Osteoblast (primary cell): Measurements from ENCODE around the genes DMRTC2, CIC and ETHE1.

GRCh38 chr19:41774131-41775060, 19.1 kb downstream of the CEACAM6 start:
- CAGE, long polyA plus RNA = no peak
- RRBS = no CpG with 5 or more reads among the region's 7 CpGs

DNA sequence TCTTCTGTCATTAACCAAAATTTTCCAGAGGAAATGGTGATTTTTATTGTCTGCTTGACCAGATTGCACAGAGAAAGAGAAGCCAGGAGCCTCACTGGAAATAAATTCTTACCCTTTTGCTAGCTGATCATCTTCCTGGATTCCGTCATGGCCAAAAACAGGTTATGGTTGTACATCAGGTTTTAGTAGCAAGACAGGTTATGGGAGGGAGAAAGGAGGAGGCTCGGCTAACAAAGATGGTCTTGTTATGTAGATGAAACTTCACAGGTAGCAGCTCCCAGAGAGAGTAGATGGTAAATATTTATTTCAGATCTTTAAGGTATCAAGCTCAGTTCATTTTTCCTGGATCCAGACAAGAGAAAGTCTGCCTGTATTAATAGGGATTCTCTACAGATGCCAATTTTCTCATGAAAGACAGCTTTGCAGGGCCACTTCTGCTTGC, 19.7 kb upstream of the CEACAM3 start:
- CAGE, long polyA plus RNA = no peak
- RRBS = no CpG with 5 or more reads among the region's 2 CpGs

GRCh38 chr19:41785575-41785986, 10.8 kb upstream of the CEACAM3 start:
- CAGE, long polyA plus RNA = no peak
- RRBS = no CpG with 5 or more reads among the region's 11 CpGs

DNA sequence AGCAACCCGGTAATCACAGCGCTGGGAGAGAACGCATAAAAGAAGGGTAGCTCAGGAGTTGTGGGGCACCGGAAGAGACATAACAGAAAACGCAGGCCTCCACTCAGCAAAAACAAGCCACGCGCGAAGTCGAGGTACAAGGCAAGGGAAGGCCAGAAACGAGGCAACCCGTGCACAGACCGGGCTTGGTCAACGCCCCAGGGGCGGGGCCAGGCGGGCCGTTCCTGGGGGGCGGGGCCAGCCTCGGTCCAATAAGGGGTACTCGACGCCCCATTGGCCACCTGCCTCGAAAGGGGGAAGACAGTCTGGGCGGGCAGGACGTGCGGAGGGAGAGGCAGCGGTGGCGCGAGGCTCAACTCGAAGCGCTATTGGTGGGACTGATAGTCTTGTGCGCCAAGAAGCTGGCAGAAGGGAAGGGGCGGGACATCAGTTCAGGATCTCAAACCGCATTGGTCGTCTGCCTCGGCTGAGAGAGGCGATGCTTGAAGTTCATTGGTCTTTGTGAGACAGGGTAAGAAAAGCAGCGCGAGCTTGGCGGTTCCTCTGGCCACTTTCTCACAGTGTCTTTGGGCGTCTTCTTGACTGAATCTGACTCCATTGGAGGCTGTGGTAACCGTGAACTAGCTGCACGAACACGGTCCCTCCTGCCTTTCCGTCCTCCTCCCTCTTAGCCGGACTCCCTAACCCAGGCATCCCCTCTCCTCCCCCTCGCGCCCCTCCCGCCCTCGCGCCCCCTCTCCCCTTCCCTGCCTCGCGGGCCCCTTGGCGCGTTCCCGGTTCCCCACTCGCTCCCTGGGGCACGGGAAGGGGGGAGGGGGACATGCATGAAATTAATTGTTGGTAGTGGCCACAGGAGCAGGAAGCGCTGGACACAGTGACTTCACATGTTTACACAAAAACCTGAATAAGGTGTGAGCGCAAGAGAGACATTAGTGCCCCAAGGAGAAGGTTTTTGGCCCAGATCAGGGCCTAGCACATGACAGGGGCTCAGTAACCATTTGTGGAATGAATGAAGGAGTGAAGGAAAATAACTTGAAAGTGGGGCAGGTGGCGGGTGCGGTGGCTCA, at the start of gene DMRTC2:
Gene DMRTC2, plus strand, starts transcription at position 550 of the 1,067 bp plus-strand sequence.
- CAGE, long polyA plus RNA = no peak
- RRBS = 86% methylated on average over 11 of the region's 60 CpGs

- CAGE, long polyA plus RNA = no peak
- RRBS = 67% methylated on average over 5 of the region's 36 CpGs
Measured at GRCh38 chr19:41892062-41892907, 9.3 kb downstream of the ARHGEF1 start.

- CAGE, long polyA plus RNA = no peak
- RRBS = no CpG with 5 or more reads among the region's 9 CpGs
Measured at GRCh38 chr19:41900131-41900772, 17.3 kb downstream of the ARHGEF1 start.

DNA sequence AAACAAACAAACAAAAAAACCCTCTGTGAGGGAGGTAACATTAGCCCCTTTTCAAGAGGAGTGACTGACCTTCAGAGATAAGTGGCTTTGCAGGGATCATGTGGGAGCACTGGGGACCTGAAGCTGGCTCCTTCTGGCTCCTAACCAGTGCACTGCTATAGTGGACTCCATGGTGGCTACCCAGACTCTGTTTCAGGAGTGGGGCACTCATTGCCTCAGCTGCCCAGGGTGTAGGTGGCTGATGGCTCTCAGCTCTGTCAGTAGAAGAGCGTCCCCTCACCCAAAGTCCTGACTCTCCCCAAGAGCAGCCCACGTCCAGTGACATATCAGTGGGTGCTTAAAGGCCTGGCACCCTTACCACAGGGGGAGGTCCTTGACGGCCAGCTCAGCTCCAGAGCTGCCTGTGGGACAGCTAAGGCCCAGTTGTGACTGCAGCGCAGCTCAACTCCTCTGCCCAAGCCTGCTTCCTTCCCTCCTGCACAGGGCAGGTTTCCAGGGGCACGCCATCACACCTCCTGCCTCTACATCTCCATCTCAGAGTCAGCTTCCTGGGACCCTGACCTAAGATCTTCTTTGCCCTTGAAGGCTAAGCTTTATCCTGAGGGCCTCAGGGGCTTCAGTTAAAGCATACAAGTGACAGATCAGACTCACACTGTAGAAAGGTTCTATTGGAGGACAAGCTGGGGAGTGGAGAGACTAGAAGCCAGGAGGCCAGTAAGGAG, 32.4 kb downstream of the GRIK5 start:
- CAGE, long polyA plus RNA = no peak
- RRBS = no CpG with 5 or more reads among the region's 5 CpGs

DNA sequence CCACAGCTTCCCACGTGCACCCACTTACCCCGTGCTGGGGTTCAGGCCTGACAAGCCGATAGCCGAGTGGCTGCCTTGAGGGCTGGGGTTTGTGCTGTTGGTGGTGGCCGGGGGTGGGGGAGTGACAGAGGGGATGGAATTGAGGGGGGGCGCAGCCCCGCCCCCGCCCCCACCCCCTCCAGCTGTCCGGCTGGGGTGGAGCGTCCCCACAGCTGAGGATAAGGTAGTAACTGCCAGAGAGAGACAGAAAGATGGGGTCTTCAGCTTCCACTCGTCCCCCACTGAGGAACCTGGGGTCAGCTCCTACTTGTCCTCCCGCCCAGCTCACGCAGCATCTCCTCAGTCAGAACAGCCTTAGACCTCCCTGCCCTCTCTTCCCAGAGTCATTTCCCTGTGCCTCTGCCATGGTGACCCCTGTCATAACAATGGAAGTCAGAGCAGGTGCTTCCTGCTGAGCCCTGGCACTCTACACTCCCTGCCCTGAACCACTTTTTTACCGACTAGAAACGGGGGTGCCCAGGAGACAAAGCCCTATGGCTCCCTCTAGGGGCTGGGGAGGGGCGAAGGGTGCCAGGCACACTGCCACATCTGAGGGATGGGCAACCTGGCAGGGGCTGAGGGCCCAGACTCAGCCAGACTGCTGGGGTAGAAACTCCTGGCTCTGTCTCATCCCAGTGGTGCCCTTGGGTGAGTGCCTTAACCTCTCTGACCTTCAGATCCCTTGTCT, 16.2 kb downstream of the ZNF574 start:
- CAGE, long polyA plus RNA = no peak
- RRBS = 33% methylated on average over 1 of the region's 16 CpGs

GRCh38 chr19:42207655-42208473, 9.6 kb downstream of the DEDD2 start:
- CAGE, long polyA plus RNA = no peak
- RRBS = no CpG with 5 or more reads among the region's 11 CpGs

DNA sequence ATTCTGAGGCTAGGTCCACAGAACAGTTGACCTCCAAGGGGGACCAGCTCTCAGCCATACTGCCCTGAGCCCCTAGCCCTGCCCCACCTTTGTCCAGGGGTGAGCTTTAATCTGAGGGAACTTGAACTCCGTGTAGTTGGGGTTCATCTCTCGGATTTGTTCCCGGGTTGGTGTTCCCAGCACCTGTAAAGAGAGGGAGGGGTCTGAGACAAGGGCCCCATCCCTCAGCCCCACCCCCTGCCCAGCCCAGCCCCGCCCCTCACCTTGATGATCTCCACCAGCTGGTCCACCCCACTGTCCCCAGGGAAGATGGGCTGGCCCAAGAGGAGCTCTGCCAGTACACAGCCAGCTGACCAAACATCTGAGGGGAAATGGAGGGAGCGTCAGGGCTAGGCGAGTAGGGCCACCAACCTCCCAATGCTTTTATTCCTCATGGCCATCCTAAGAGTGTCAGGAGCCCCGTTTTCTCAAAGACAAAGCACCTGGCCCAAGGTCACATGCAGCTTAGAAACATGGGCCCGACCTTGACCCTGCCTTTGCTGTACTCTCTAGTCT, 9.3 kb downstream of the GSK3A start:
- CAGE, long polyA plus RNA = no peak
- RRBS = no CpG with 5 or more reads among the region's 8 CpGs

- CAGE, long polyA plus RNA = no peak
- RRBS = 5% methylated on average over 3 of the region's 16 CpGs
Measured at GRCh38 chr19:42250753-42251428, 4.0 kb downstream of the ERF start.

DNA sequence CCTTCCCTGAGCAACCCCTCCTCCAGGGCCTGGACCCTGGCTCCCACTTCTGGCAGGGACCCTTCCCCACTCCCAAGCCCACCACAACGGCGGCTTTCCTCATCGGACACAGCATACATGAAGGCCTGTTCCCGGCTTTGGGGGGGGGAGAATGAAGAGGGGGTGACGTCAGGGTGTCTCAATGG, 2.4 kb downstream of the ERF start:
- CAGE, long polyA plus RNA = no peak
- RRBS = no CpG with 5 or more reads among the region's 5 CpGs

GRCh38 chr19:42268393-42269372, at the start of gene CIC:
TSS of gene CIC (plus strand) at chr19:42269252.
- CAGE, long polyA plus RNA = no peak
- RRBS = 1% methylated on average over 34 of the region's 72 CpGs

- CAGE, long polyA plus RNA = no peak
- RRBS = 23% methylated on average over 3 of the region's 10 CpGs
Measured at GRCh38 chr19:42281704-42282395, 12.8 kb downstream of the CIC start.

GRCh38 chr19:42326016-42326643, 695 bp downstream of the MEGF8 start:
- CAGE, long polyA plus RNA = no peak
- RRBS = 2% methylated on average over 4 of the region's 31 CpGs

DNA sequence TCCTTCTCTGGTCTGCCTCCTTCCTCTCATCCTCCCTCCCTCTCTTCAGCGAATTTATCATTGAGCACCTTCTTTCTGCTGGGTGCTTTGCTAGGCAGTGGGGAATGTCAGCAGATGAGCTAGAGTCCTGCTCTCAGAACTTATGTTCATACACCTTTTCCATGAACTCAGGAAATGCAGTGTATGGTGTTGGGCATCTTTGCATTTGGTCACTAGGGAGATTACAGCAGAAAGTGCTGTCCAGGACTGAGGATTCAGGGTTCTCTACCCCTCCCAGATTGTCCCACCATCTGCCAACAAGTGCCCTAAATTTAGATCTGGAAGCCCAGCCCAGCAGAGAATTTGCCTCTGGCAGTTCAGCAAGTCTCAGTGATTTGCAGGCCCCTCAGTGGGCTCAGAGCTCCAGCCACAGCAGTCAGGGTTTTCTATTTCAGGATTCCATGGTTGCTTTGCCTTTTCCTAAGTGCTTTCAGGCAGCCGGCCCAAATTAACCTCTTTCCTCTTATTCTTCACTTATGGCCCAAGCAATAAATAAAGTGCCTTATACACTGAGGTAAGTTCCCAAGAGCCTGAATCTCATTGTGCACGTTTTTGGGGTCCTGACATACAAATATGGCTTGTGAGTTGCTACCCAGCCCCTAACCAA, 23.4 kb downstream of the CNFN start:
- CAGE, long polyA plus RNA = no peak
- RRBS = 64% methylated on average over 1 of the region's 3 CpGs

GRCh38 chr19:42461501-42462204, 18.9 kb upstream of the CXCL17 start:
- CAGE, long polyA plus RNA = no peak
- RRBS = no CpG with 5 or more reads among the region's 4 CpGs

GRCh38 chr19:42474689-42475376, 32.1 kb upstream of the CXCL17 start:
- CAGE, long polyA plus RNA = no peak
- RRBS = no CpG with 5 or more reads among the region's 9 CpGs

- CAGE, long polyA plus RNA = no peak
- RRBS = no CpG with 5 or more reads among the region's 3 CpGs
Measured at GRCh38 chr19:43455545-43455986, 9.8 kb downstream of the LYPD3 start.

GRCh38 chr19:43526865-43527703, at the start of gene ETHE1:
TSS of gene ETHE1 (minus strand) at chr19:43527201.
- CAGE, long polyA plus RNA = start-site peak on the minus strand at chr19:43527186-43527259, 1,496 and 903 reads in 2 replicates
- RRBS = 1% methylated on average over 16 of the region's 52 CpGs